ENCODE results near the genes ARHGAP19, UBTD1, AVPI1 and CNNM1.

DNA sequence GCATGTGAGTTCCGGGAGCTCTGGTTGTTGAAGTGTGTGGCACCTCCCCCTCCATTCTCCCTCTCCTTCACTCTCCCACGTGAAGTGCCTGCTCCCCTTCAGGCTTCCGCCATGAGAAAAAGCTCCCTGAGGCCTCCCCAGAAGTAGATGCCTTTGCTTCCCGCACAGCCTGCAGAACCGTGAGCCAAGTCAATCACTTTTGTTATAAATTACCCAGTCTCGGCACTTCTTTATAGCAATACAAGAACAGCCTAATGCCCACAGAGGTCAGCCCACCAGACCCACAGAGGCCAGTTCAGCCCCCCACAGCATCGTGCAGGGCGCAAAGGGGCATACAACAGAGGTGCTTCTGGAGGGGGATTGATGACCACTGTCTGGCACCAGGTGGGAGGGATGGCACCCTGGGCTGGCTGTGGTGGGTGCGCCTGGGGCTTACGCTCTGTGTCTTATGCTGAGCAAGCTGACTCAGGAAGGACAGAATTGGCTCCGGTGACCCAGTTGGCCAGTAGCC, 119.2 kb downstream of the SLIT1 start:
- PRO-cap: no peak

GRCh38 chr10:97170254-97170831, 15.4 kb downstream of the SLIT1 start:
- PRO-cap: unidirectional peak, plus-strand start at chr10:97170558

DNA sequence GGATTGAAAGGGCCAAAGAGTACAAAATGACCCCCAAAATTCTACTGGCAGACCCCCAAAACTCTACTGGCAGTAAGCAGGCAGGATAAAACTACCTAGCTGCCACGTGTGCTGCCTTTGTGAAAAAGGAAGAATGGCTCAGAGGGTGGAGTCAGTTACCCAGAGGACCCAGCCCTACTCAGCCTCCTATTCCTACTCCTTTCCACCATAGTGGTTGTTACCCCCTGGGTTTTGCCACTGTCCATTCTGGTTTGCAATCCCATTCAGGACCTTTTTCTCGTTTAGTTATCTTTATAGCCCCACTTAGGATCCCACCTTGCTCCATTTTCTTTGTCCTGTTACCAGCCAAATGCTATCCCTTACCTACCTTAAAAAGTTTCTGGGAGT, 36.5 kb downstream of the ARHGAP19 start:
- PRO-cap: no peak

DNA sequence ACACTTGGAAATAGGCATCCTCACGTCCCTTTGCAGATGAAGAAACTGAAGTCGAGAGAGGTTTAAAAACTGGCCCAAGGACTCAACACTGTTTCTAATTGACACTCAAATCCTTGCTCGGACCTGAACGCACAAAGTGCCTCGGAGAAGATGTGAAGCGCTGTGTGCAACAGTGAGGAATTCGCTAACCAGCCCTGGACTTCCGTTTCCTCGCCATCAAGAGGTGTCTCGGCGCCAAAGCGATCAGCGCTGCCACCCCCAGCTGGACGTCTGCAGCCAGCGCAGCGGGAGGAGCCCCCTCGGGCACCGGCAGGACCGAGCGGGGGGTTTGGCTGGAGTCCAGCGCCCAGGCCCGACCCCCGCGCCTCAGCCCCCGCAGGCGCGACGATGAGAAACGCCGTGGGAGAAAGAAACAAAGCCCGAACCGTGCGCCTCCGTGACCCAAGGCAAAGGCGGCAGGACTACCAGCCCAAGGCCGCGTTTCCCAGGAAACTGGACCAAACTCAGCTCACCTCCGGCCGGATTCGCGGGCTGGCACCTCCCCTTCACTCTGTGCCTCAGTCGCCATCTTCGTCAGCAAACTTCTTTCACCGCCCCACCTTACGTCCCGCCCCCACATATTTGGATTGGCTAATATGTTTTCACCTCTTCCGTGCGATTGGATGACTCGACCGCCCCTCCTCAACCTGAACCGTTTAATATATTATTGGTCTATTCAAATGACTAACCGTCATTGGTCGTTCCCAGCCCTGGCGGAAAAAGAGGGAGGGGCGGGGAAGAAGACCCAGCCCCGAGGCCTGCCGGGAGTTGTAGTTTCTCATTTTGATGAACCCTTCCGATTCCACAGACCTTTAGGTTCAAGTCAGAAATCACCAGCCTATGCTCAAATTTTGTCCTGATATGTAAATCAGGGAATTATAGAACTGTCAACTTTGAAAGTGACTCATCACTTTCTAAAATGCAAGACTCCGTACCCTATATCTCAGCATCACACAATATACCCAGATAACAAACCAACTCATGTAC, at the start of gene ARHGAP19:
TSS of gene ARHGAP19 (minus strand) at position 578 of the 1,026 bp plus-strand sequence.
- PRO-cap: bidirectional peak, plus-strand start at position 224 of the sequence, minus-strand start outside the sequence; bidirectional peak, plus-strand start at position 275 of the sequence, minus-strand start at position 272 of the sequence; unidirectional peak, minus-strand start at position 483 of the sequence; unidirectional peak, minus-strand start at position 554 of the sequence

GRCh38 chr10:97408417-97408912, 7.3 kb upstream of the RRP12 start:
- PRO-cap: no peak

GRCh38 chr10:97498261-97499272, at the start of gene UBTD1:
Gene UBTD1 (plus strand): TSS chr10:97498924.
- PRO-cap: bidirectional peak, plus-strand start at chr10:97498550, minus-strand start at chr10:97498403; bidirectional peak, plus-strand start at chr10:97498895, minus-strand start at chr10:97498609

DNA sequence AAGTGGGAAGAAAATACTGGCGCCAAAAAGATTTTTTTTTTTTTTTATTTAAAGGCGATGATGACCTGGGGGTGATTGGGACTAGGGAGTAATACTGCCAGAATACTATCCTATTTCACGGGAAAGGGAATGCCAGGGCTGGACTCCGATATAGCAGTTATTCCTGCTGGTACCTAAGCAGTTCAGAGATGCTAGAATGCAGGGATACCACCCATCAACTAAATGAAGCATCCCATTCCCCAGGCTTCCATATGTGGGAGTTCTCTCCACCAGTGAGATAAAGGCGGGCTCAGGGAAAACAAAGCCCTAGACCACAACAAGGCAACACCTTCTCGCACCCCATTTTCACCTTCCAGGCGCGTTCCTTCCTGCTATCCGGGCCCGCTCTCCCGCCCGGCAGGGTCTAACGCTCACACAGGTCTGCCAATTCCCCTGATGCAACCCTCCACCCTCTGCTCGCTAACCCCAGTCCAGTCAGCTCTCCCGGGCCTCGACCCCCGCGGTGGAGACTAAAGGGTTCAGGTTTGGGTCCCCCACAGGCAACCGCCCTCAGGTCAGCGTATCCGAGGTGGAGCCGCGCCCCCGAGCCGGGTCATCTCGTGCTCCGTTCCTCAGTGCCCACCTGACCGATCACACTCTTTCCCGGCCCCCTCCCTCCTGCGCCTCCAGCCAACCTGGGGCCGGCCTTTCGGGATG, 479 bp downstream of the MORN4 start:
- PRO-cap: no peak

- PRO-cap: bidirectional peak, plus-strand start at chr10:97687381, minus-strand start at chr10:97687225
Measured at GRCh38 chr10:97686691-97687928, at the start of gene AVPI1. Gene AVPI1 (minus strand): TSS chr10:97687241.

GRCh38 chr10:97713098-97713221, 570 bp upstream of the MARVELD1 start:
- PRO-cap: no peak

- PRO-cap: unidirectional peak, plus-strand start at chr10:97889143
Measured at GRCh38 chr10:97888842-97889504, 39.3 kb downstream of the GOLGA7B start.

DNA sequence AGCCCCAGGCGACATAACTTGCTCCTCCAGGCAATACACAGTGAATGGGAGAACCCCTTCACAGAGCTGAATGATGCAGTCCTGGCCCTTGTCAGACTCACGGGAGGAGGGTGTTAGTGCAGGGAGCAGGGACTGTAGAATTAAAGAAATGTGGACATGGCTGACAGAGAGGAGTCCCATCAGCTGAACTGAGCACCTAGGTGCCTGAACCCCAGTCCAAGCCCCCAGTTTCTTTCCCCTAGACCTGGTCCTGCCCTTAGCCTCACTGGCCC, 809 bp upstream of the LOXL4 start:
- PRO-cap: no peak

GRCh38 chr10:98340127-98340786, 72.3 kb upstream of the LOXL4 start:
- PRO-cap: no peak

- PRO-cap: unidirectional peak, plus-strand start at chr10:99329099; bidirectional peak, plus-strand start at chr10:99329370, minus-strand start at chr10:99329320
Measured at GRCh38 chr10:99328908-99330063, at the start of gene CNNM1. Gene CNNM1 (plus strand): TSS chr10:99329356.

- PRO-cap: no peak
Measured at GRCh38 chr10:99527446-99528435, 5.0 kb upstream of the NKX2-3 start.

- PRO-cap: no peak
Measured at GRCh38 chr10:99584201-99584567, 36.1 kb downstream of the SLC25A28 start.

- PRO-cap: bidirectional peak, plus-strand start at chr10:99621438, minus-strand start at chr10:99621319; unidirectional peak, minus-strand start at chr10:99621709
Measured at GRCh38 chr10:99621180-99621833, 1.1 kb upstream of the SLC25A28 start.

GRCh38 chr10:99659617-99660515, 557 bp downstream of the ENTPD7 start:
- PRO-cap: no peak

DNA sequence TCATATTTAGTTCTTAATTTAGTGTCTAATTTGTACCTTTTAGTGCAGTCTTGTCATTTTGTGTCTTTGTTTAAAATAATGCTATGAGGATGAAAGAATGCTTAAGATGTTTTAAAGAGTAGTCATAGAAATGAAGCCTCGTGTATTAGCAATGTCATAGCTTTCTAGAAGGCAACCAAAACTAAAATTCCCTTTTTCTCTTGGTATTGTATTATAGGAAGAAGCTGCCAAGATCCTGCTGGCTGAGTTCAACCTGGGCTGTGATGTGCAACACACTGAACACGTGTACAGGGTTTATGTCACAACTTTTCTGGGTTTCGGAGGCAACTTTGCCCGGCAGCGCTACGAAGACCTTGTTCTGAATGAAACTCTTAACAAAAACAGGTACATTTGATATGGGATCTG, 36.2 kb downstream of the COX15 start:
- PRO-cap: no peak

GRCh38 chr10:99733845-99734067, 1.7 kb downstream of the CUTC start:
- PRO-cap: no peak

GRCh38 chr10:100339215-100339764, 7.7 kb upstream of the SCD start:
- PRO-cap: no peak